AG08470 (cell line): ENCODE results near the gene OR10G7.

- RRBS: no CpG with 5 or more reads among the region's 11 CpGs
Observed at GRCh38 chr11:121589768-121590988, 138.1 kb downstream of the SORL1 start.

GRCh38 chr11:121721911-121722279 is 269.8 kb downstream of the SORL1 start:
- RRBS: no CpG with 5 or more reads among the region's 6 CpGs

- RRBS: 1% methylated on average over 9 of the region's 51 CpGs
Observed at GRCh38 chr11:121722280-121723325, 270.5 kb downstream of the SORL1 start.

DNA sequence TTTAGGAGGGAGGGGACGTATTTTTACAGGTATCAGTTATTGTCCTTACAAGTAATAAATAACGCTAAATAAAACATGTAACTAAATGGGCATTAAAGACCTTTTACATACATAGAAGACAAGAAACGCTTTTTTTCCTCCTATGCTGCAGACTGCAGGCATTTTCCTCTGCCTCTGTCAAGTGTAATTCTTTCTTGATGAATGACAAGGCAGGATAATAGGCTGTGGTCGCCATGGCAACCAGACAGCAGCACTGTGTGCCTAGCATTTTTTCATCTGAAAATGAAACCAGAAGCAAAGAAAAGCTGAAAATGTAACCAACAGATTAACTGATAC is 46.1 kb downstream of the BLID start:
- RRBS: no CpG with 5 or more reads among the region's 4 CpGs

- RRBS: no CpG with 5 or more reads among the region's 2 CpGs
Observed at GRCh38 chr11:122147011-122147368, 31.0 kb upstream of the BLID start.

GRCh38 chr11:122157484-122157911 is 41.5 kb upstream of the BLID start:
- RRBS: no CpG with 5 or more reads among the region's 4 CpGs

DNA sequence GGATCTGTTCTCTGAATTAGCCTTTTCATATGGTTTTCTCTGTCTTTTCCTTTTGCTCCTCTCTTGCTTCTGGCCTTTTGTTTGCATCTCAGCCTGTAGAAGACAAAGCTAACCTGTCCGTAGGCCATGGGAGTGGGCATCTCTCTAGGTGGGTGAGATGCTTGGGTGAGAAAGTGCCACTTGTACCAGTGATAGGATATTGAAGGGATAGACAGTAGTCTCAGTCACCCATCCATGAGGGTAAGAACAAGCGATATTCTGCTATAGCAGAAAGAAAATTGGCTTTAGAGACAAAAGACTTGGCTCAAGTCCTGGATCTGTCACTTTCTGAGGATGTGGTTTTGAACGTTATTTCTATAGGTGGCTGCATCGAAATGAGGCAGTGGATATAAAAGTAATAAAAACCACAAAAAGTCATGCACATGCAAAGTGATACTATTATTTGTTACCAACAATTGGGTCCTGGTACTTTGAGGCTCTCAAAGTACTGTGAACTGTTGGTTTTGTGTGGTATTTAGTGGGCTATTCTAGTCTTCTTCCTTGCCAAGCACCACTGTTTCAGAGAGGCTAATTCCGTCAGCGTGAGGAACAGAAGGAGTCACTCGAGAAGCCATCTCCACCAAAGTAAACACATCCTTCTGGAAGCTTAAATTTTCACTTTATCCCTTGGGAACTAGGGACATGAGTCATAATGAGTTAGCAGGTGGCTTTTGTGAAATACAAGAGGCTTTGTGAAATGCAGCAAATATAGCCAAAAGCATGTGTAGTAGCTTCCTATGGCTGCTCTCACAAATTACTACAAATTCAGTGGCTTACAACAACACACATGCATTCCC is 13.0 kb downstream of the UBASH3B start:
- RRBS: no CpG with 5 or more reads among the region's 7 CpGs

- RRBS: no CpG with 5 or more reads among the region's 12 CpGs
Observed at GRCh38 chr11:122717633-122718174, 62.2 kb downstream of the UBASH3B start.

DNA sequence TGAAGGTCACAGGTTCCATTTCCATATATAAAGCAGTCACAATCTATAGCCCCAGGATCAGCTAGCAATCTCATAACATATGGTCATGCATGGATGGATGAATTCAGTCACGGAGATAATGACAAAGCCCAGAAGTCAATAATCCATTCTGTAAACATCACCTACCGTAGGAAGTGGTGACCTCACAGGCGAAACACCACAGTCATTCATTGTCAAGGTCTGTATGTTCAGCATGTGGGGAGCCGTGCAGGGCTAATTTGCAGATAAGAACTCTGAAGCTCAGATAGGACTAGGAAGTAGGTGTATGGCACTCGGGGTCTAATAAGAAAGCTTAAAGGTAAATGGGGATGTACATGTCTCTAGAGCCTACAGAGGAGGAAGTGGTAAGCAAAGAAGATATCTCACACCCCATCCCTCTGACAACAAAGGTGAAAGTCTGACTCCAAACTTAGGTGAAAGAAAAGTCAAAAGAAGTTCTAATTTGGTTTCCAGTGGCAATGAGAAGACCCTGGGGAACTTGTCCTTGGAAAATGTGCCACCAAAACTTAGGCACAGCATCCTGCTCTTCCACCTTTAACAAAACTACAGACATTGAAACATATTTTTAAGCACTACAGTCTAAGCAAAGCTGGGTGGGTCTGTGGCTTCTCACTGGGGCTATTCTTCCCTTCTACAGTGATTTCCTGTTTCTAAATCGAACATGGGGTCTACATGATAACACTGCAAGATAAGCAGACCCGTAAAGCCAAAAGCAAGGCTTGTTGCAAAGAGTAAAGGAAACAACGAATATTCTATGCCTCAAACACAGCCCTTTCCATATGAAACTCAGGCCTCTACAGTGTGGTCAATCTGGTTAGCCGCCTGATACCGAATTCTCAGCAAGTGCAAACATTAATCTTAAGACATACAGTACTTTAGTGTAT is 5.2 kb downstream of the CRTAM start:
- RRBS: no CpG with 5 or more reads among the region's 10 CpGs

DNA sequence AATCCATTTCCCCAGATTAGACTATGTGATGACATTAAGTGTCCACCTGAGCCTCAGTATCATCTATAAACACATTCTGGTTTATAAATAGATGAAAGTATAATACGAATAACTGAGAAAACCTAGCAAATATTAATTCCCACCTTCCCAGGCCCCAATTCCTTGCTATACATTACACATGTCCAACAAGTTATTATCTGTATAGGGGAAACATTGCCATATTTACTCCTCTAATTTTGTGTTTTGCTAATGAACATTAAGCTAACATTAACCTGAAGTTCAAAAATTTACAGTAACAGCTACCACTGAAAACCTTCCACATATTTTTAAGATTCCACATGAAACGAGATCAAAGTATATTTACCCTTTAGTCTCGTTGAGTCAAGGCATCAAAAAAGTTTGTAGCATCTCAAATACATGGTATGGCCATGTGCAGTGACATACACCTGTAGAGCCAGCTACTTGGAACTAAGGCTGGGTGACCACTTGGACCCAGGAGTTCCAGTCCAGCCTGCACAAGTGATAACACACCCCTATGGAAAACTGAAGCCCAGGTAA is 6.0 kb downstream of the HSPA8 start:
- RRBS: no CpG with 5 or more reads among the region's 3 CpGs

DNA sequence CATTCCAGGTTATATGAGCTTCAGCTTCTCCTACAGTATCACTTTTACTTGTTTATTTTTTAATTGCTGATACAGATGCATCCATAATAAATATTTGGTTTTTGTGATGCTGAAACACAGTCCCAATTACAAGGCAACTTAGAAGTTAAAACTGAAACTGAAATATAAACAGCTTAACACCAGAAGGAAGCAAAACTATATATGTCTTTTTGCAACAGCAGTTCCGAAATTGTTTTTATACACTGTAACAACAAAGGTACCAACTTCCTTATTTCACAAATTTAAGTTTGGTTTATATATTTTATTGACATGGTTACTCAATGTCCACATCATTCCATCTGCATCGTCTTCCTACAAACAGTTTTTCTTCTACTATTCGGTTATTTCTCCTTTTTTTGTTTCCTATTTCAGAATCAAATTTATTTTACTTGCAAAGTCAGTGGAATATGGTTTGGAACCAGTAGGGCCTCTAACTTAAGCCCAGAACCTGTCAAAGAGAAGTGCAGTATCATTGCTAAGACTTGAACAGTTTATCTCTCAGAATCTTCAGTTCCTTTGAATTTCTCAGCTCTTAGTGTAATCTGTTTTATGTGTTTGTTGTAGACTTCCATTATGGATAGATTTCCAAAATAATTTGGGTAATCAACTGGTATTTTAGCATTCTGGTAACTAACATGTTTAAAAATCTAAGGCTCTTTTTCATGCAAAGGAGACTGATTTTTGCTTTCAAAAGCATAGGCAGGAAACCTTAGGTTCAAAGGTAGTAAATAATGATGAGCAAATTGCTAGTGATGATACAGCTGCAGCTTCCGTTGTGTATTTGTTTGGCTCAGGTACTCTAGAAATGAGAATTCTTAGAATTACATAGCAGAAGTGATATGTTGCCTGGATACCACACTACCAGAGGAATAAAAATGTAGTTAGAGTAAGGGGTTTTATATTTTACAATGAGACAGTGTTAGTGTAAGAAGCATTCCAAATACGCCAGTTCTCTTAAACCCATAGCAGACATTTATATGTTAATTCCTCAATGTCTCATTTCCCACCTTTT is 8.2 kb upstream of the HSPA8 start:
- RRBS: no CpG with 5 or more reads among the region's 5 CpGs

DNA sequence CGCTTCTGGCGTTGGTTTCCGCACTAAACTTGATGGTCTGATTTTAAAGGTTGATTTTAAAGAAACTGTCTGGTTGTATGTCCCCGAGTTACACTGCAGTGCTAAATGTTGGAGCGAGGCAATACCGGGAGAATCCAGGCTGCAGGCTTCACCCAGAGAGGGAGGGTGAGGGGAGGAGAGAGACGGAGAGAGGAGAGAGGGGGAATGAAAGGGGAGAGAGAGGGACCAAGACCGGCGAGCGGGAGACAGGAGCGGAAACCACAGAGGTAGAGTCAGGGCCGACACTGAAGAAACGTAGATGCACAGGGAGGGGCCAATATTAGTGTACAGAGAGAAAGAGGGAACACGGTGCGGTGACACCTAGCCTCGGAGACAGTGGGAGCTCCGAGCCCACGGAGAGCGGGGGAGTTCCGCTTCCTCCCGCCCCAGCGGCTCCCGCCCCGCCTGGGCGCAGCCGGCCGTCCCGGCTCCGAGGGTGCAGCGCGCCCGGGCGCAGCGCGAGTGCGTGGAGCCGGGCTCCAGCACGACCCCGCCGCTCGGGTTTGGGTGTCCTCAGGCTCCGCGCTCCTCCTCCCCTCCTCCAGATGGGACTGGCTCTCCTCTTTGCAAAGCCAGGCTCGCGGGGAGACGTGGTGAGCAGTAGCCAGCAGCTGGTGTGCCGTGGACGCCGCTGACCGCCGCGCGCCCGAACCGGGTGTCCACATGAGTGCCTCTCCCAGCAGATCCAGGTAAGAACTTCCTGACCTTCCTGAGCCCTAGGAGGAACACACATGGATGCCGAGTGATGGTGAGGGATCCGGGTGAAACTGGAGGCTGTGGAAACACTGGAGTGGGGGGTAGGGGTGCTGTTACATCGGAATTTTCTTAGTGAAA is 71.8 kb upstream of the GRAMD1B start:
- RRBS: 14% methylated on average over 4 of the region's 58 CpGs

DNA sequence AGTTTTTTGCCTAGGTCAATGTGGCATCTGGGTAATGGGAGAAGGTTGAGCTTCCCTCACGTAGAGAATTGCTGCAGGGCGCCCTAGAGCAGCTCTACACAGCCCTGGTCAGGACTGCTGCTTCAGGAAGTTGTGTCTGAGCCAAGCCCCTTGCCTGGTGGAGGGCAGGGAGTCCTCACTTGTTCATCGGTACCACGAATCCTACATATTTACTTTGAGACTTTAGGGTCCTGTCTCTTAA is 1.6 kb downstream of the GRAMD1B start:
- RRBS: no CpG with 5 or more reads among the region's 4 CpGs

DNA sequence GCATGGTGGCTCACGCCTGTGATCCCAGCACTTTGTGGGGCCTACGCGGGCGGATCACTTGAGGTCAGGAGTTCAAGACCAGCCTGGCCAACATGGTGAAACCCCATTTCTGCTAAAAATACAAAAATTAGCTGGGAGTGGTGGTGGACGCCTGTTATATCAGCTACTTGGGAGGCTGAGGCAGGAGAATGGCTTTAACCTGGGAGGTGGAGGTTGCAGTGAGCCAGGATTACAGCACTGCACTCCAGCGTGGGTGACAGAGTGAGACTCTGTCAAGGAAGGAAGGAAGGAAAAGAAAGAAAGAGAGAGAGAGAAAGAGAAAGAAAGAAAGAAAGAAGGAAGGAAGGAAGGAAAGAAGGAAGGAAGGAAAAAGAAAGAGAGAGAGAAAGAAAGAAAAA is 35.9 kb downstream of the GRAMD1B start:
- RRBS: no CpG with 5 or more reads among the region's 6 CpGs

DNA sequence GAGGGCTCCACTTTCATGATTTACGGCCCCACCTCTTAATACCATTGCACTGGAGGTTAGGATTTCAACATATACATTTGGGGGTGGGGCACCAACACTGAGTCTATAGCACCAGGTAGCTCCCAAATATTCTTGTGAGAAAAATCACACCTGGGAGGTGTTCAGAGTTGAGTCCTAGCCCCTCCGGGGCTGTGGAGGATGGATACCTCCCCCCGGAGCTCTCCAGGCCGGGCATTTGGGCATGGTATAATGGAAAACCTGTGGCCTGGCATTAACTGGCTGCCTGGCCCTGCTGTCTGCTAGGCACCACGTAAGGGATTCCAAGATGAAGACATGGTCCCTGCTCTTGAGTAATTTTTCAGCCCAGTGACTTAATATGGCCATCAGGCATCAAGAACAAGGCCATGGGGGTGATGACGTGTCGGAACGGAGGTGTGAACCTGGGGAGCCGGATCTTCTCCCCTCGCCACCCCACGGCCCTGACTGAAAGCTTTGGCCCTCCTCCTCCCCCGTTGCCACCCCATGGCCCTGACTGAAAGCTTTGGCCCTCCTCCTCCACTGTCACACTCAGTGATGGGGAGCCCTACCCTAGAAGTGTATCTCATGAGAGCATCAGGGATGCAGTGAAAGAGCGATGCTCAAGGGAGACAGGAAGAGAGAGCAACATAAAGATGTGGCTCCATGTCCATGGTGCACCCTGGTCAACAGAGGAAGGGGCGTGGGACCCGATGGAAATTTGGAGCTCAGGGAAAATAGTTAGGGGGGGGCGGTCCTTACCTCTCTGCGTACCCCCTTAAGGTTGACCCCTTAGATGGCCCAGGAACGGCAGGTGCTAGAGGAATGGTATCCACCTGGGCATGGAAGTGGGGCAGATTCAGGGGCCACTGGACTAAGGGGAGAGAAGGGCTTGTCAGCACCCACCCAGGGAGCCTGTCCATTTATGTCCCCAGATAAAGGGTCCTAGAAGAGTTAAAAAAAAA is 58.4 kb downstream of the GRAMD1B start:
- RRBS: no CpG with 5 or more reads among the region's 18 CpGs

DNA sequence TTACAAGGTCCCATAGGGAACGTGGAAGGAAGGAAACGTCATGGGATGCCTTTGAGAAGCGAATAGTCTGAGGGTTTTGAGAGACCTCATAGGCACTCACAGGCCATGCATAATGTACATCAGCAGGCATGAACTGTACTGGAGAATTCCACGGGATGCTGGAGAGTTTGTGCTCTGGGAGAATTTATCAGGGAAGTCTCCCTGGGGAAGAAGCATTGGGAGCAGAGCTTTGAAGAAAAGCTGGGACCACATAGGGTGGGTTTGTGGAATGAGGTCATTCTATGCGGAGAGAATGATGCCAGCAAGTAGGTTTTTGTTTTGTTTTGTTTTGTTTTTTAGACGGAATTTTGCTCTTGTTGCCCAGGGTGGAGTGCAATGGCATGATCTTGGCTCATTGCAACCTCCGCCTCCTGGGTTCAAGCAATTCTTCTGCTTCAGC is 112.1 kb downstream of the SCN3B start:
- RRBS: no CpG with 5 or more reads among the region's 7 CpGs

- RRBS: 7% methylated on average over 2 of the region's 31 CpGs
Observed at GRCh38 chr11:123559847-123560472, 94.5 kb downstream of the SCN3B start.

DNA sequence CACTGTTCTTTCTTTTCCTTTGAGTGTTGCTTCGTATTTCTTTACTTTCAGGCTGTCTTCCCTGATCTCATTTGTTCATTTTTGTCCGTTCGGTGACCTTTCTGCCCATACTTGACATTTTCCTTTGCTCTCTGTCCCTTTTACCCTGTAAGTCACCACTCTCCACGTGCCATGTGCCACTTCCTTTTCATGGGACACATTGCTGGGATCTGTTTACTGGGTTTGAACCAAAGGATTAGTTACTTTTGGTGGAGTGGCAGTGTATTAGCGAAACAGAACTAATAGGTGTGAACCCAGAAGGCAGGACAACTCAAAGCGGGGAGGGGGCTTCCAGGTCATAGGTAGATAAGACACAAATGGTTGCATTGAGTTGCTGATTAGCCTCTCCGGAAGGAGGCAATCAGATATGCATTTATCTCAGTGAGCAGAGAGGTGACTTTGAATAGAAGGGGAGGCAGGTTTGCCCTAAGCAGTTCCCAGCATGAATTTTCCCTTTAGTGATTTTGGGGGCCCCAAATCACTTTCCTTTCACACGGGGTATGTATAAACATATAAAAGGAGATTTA is 859 bp upstream of the ZNF202 start:
- RRBS: no CpG with 5 or more reads among the region's 8 CpGs

DNA sequence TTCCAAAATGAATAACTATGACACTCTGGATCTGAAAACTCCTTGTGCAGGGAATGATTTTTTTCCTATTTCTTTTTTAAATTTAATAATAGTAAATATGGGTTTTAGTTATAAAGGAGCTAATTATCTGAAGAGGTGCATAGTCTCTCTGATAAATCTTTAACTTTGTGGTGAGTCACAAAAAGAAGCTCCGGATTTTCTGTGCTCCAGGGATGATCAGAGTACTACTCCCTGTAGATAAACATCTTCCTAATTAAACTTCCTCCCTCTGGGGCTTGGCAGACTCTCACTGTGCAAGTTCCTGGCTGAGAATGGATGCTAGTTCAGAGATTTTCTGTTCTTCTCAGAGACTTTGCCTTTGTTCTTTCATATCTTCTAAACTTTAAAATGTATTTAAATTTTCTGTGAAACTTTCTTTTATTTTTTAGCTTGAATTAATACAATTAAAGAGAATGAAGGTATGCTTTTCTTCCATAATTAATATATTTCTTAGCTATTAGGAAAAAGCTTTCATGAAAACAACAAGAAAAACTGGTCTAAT is at the start of gene OR10G7:
OR10G7 (minus strand) TSS at position 129 of the 541 bp plus-strand sequence.
- RRBS: no CpG with 5 or more reads among the region's 1 CpG

DNA sequence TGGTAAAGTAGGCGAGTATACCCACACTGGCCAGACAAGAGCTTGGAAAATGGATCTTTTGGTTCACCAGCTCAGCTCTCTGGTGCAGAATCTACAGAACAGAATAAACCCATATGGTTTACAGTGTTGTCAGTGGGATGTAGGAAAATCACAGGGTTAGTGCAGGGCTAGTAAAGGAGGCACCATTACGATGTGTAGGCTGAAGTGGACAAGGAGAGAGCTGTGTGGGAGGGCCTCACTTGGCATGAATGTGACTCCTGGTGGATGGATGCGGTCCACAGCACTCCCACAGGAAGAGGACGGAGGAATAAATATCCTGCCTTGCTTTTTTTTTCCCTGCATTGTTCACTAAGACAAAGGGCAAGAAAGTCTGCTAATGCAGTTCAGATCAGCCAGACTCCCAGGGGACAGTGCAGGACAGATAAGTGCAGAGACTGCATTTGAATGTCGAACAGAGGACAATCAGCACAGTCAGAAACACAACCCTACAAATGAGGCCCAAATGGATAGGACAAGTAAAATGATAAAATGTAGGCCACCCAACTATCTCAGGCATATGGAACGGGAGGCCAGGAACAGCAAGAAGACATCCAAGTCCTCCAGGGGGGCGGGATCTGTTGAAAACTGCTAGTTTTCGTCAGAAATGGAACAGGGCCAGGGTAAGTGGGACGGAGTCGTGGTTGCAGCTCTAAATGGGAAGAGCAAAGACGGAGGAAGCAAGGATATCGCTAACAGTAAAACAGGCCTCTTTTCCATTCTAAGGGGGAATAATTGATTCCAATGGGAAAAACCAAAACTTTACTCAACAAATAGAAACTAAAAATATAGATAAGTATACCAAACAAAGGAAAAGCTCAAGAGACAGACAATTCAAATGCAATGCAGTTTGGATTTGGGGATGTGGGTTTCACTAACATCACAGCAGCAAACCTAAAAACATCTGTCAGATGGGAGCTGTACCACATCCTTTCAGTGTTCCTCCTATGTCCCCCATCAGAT is 25.2 kb upstream of the OR8B8 start:
- RRBS: no CpG with 5 or more reads among the region's 12 CpGs